Smooth muscle cell (in vitro differentiated cells): ENCODE results near the genes RANBP3 and KHSRP.

GRCh38 chr19:5707590-5708683 is 12.0 kb downstream of the LONP1 start:
- RAMPAGE, long total RNA, result no peak

DNA sequence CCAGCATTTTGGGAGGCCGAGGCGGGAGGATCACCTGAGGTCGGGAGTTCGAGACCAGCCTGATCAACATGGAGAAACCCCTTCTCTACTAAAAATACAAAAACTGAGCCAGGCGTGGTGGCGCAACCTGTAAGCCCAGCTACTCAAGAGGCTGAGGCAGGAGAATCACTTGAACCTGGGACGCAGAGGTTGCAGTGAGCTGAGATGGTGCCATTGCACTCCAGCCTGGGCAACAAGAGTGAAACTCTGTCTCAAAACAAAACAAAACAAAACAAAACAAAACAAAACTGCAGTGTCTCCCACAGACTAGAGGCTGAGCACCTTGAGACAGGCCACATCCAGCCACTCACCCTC is 16.5 kb downstream of the RANBP3 start:
- RAMPAGE, long total RNA, result no peak

- RAMPAGE, long total RNA, result no peak
Measured at GRCh38 chr19:5968375-5969441, 9.2 kb downstream of the RANBP3 start.

GRCh38 chr19:5977954-5978579 is at the start of gene RANBP3:
TSS of gene RANBP3 (minus strand) at chr19:5978140.
- RAMPAGE, long total RNA, result start-site peak on the minus strand at chr19:5978087-5978161, 545 and 126 reads in 2 replicates

DNA sequence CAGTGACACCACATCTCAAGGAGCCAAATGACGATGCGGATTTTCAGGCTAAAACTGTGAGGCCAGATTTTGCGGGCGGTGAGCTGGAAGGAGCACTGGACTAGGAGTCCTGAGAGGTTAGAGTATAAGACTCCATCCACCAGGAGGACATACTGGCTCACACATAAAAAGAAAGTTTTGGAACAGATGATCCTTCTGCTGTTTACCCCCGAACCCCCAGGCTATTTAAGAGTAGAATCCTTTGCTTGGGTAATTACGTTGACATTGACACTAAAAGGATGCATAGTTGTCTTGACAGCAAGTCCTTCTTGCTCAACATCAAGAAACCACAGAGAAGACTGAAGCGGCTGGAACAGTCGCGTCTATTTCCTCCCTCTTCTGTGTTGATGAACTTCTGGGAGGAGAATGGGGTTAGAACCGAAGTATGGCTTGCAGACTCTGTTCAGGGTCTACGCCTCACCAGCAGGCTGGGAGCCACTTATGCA is 42.2 kb upstream of the RANBP3 start:
- RAMPAGE, long total RNA, result no peak

DNA sequence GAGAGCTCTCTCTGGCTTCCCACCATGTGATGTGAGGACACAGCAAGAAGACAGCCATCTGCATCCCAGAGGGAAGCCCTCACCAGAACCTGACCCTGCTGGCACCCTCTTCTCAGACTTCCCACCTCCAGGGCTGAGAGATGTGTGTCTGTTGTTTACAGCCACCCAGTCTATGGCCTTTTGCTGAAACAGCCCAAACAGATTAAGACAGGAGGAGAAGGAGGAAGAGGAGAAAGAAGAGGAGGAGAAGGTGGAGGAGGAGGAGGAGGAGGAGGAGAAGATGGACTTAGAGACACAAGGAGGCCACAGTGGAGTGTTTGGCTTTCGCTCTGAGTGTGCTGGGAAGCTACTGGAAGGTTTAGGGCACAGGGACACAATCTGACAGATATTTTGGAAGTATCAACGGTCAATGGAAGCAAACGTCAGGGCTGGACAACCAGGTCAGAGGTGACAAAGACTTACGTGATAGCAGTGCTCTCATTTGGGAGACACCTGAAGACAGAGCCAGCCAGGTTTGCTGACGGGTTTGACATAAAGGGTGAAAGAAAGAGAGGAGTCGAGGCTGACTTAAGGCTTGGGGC is 35.2 kb downstream of the RFX2 start:
- RAMPAGE, long total RNA, result no peak

DNA sequence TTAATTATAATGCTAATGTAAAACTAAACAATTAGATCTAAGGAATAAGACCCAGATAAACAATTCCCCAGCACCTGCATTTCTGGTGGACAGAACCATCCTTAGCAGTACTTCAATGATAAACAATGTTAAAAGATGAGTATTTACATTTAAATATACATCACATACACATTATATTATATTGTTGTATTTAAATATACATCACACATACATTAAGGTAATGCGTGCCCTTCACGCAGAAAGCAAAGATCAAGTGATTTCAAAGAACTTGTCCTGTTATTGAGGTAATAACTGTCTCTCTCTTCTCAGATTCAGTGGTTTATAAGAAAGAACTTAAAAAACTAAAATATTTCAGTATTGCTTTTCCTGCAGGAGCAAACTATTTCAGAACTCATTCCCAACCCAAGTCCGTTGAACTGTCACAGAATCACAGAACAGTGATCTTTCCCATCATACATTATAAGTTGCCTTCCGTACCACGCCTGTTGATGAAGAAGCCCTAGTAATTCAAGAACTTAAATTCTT is 2.5 kb downstream of the RFX2 start:
- RAMPAGE, long total RNA, result no peak

DNA sequence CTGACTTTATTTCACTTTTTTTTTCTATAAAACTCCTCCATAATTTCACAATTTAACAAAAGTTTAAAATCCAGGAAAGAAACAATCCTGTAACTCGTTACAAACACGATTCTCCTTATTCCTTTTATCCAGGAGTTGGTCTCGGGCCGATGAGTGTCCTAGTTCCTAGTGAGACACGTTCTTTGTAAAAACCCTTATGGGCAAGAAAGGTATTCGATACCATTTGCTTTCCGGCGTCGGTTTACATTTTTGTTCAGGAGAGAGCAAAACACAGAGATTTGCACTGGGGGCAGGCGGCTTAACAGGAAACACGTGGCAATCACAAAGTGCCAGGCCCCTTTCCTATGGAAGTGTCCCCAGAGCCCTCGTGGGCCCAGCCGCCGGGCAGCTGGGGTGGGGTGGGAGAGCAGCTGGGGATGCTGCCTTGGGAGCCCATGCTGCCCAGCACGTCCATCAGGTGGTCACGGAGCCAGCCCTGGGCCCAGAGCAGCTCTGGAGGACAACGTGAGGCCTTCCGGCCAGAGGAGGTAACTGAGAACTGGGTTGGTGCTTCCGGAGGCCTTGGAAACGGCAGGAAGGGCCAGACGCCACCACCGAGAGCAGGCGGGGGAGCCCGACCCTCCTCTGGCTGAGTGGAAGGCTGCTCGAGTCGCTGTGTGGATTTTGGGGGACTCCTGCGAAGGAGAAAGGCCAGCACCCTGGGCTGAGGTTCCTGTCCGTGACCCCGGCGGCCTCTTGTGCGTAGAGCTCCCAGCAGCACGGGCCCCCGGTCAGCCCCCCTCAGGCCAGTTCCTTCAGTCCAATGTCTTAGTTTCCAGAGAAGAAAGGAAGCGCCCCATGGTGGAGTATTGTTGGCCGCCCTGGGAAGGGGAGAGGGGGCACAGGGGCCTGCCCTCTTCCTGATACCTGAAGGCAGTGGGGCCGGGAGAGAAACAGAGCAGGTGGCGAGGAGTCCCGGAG is 69.1 kb downstream of the MLLT1 start:
- RAMPAGE, long total RNA, result no peak

GRCh38 chr19:6239181-6239746 is 40.5 kb downstream of the MLLT1 start:
- RAMPAGE, long total RNA, result no peak

DNA sequence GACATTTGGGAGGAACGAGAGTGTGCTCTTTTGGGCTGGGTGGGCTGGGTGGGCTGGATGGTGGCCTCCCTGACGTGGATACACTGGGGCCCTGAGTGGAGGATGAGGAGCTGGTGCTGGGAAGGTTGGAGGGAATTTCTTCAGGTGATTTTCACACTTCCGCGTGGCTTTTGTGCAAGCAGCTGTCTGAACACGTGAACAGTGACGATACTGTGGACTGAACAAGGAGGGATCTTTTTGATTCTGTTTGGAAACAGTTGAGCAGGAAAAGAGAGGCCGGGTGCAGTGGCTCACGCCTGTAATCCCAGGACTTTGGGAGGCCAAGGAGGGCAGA is 9.0 kb upstream of the GTF2F1 start:
- RAMPAGE, long total RNA, result no peak

GRCh38 chr19:6412168-6412562 is 12.4 kb downstream of the KHSRP start:
- RAMPAGE, long total RNA, result no peak

DNA sequence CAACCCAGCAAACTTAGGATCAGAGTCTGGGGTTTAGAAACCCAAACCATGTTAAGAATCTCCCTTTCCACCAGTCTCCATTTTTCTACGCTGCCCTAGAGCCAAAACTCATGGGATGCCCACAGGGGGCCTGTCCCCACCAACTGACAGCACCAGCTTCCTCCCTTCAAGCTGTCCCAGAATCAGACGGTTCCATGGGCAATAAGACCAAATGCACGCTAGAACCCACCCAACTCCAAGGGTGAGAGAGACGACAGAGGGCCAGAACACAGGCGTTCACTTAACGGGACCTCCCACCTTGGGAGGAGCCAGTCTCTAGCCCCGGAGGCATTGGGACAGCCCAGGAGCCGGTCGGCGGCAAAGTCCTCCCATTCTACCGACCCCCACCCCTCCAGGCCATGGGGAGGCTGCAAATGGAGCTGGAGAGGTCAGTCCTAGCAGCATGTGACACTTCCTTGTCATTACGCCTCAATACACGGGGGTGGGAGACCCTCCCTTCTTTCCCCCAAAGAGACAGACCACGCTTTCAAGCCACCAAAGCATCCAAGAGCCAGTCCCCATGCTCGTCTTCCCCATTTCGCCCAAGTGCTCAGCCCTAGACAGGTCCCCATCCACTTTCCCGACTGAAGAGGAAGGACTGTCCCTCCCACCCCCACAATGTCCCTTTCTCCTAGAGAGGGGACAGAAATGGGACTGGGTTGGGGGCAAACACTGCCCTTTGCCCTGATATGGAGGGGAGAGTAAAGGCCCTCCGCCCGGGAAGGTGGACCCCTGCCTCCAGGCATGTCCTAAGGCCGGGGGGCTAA is 1.0 kb downstream of the KHSRP start:
- RAMPAGE, long total RNA, result no peak

- RAMPAGE, long total RNA, result no peak
Measured at GRCh38 chr19:6424169-6425037, at the start of gene KHSRP. TSS of gene KHSRP (minus strand) at chr19:6424811.

- RAMPAGE, long total RNA, result no peak
Measured at GRCh38 chr19:6441754-6442396, 8.3 kb upstream of the SLC25A41 start.

DNA sequence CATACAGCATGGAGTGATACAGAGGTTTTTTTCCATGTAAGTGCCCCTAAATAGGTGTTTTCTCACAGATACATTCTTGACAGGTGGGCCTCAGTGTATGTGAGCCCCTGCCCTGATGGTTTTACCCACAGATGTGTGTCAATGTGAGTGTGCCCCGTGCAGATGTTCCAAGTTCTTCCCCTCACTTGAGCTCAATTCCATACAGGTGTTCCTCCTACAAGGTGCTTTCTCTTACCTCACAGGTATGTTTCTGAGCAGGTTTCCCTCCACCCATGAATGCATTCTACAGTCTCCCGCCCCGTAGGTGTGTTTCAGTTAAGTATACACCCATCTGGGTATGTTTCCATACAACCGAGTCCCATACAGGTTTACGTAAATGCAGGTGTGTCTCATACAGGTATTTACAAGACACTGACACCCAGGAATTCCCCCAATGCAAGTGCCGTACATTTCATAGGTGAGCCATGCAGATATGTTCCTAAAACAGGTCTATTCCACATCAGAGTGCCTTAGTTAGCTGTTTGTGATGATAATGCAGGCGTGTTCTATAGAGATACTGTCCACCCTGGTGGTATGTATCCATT is 1.9 kb upstream of the CRB3 start:
- RAMPAGE, long total RNA, result no peak

DNA sequence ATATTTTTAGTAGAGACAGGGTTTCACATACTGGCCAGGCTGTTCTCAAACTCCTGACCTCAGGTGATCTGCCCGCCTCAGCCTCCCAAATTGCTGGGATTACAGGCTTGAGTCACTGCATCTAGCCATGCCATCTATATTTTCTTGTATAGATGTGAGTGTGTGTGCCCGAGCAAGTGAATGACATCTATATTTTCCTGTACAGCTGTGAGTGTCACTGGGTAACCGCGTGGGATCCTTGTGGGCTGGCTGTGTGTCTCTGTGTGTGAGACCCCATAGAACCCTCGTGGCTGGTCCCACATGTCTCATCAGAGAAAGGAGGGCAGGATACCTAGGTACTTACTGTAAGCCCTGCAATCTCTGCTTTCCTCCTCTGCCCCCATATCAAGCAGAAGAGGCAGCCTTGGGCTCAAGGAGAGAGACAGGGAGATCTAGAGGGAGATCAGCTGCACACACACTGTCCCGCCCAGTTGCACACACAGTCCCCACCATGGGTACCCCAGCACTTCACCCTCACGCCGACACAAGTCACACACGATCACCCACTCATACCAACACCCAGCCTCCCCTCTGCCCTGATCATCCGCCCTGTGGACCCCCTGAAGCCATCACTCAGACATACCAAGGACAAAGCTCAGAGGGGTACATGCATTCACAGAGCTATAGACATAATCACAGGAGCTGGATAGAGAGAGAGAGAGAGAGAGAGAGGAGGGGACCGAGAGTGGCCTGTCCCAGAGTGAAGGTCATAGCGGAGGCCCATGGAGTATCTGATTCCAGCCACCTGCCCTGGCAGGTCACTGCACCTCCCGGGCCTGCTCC is 599 bp downstream of the DENND1C start:
- RAMPAGE, long total RNA, result no peak

DNA sequence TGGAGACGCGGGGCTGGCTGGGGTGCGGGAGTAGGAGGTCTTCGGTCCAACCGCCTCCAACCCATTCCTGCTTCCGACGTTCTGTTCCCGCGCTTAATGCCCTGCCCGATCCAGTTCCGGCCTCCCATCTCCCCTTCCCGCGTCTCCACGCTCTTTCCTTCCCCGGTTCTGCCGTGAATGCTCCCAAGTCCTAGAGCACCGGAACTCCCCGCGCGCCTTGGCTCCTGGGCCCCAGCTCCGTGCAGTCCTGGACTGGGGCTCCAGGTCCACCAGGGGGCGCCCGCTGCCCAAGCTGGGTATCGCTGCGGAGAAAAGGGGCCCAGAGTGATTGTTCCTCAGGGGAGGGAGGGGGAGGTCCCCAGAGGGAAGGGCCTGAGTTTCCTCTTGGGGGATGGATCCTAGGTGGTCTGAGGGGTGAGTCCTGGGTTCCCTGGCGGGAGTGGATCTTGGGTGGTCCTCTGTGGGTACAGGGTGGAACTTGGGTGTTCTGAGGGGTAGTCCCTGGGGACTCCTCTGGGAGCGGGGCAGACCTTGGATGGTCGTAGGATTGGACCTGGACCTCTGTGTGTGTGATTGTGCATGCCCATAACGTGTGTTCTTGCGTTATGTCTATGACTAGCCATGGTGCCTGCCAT is 13.9 kb upstream of the TNFSF9 start:
- RAMPAGE, long total RNA, result no peak

GRCh38 chr19:6677610-6678878 is 8.1 kb upstream of the TNFSF14 start:
- RAMPAGE, long total RNA, result no peak

DNA sequence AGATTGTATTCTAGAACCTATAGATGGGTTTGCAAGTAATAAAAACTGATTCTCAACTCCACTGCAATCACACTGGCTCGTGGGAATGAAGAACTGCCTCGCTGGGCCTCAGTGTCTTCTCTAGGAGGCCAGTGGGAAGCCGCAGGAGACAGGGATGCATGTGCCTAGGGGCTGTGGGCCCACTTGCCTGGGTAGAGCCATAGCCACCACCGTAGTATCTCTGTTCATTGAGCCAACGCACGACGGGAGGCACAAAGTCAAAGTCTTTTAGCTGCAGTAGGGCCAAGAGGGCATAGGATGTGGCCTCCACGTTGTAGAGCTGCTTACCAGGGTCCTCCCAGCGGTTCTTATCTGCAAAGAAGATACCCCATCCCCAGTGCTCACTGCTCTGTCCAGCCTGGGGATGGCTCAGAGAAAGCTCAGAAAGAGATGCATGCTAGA is 16.0 kb upstream of the TNFSF14 start:
- RAMPAGE, long total RNA, result no peak

DNA sequence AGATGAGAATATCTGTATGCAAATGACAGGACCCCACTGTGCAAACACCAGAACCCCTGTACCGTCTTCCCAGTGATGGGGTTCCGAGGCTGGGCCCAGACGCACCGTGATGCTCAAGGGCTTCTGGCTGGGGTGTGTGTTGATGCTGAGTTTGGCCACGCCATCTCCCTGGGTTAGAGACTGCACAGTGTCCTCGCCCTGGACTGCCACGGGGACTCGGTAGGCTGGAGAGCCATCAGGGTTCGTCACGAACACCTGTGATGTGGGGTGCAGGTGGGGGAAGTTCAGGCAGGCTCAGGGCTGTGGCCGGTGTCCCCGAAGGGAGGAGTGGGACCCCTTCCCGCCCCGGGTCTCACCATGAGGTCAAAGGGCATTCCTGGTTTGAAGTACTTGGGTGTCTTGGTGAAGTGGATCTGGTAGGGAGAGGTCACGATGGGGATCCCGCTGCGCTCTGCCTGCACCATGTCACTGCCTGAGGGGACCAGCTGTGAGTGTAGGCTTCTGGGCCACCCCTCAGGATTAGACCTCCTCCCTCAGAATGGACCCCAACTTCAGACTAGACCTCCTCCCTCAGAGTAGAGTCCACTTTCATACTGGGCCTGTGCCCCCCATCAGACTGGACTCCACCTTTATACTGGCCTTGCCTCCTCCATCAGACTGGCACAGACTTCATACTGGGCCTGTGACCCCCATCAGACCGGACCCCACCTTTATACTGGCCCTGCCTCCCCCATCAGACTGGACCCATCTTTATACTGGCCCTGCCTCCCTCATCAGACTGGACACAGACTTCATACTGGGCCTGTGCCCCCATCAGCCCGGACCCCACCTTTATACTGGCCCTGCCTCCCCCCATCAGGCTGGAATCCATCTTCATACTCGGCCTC is 8.1 kb downstream of the C3 start:
- RAMPAGE, long total RNA, result no peak